Measurements from ENCODE around the genes NR5A1 and SCAI.

GRCh38 chr9:124356498-124357583 is 58.4 kb downstream of the PSMB7 start:
- PRO-cap: no peak
- RAMPAGE, long total RNA: no peak

DNA sequence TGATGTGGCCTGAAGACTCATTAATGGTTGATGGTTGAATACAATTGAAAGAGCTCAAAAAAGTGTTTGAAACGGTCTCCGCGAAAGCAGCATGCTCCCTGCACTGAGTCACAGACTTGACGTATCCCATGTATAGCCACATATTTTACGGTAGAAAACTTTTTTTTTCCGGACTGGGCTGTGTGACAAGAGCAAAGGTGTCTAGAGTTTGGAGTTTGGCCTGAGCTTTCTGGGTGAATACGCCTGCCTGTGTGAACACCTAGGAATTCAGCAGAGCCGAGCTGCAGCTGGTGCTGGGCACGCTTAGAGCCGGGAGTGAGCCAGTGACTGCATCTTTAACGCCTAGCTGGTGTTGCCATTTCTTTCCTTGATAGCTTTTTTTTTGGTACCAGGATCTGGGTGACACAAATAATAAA is 51.9 kb downstream of the PSMB7 start:
- PRO-cap: no peak
- RAMPAGE, long total RNA: no peak

- PRO-cap: no peak
- RAMPAGE, long total RNA: no peak
Measured at GRCh38 chr9:124392788-124393413, 22.3 kb downstream of the PSMB7 start.

DNA sequence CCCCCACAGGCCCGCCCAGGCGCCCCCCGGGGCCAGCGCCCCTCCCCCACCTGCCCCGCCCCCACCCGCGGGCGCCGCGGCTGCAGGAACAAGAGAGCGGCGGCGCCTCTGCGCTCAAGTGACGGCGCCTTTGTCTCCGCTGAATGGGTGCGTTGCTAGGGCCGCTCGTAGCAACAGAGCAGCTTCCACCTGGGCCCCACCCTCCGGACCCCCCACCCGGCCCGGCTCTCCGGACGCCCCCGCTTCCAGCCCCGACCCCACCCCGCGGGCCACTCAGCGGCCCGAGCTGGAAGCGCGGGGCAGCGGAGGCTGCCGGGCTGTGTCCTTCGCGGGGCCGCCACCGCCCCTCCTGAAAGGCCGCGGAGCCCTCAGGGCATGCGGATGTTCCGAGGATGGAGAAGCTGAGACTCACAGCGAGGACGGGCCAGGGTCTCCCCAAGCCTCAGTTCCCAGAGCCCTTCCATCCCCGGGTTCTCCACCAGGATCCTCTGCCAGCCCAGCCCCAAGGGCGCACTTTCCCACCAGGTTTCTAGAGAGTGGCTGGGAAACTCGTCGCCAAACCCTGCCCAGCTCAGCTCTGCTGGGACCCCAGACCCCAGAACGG is 27.6 kb downstream of the ADGRD2 start:
- PRO-cap: no peak
- RAMPAGE, long total RNA: no peak

DNA sequence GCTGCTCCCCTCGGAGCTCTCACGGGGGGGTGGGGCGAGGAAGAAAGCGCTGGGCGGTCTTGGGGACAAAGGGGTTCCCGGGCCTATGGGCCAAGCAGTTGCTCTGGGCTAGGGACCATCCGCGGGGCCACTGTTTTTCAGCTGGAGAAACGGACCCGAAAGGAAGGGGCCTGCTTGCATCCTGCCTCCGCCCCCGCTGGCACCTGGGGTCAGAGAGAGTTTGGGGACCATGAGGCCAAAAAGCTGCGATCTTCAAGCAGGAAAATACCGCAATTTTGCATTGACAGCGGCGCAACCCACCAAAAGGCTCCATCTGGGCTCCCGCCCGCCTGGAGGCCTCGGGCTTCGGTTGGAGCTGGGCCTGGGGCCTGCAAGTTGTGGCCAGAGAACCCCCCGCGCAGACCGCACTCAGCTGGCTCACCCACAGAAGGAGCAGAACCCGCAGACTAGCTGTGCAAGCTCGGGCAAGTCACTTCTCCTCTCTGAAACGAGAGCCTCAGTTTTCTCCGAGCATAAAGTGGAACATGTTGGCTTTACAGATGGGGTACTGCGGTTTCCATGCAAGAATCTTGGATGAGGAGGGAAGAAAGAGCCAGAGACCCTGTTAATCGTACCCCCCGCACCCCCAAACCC is 1.3 kb downstream of the NR5A1 start:
- PRO-cap: no peak
- RAMPAGE, long total RNA: no peak

DNA sequence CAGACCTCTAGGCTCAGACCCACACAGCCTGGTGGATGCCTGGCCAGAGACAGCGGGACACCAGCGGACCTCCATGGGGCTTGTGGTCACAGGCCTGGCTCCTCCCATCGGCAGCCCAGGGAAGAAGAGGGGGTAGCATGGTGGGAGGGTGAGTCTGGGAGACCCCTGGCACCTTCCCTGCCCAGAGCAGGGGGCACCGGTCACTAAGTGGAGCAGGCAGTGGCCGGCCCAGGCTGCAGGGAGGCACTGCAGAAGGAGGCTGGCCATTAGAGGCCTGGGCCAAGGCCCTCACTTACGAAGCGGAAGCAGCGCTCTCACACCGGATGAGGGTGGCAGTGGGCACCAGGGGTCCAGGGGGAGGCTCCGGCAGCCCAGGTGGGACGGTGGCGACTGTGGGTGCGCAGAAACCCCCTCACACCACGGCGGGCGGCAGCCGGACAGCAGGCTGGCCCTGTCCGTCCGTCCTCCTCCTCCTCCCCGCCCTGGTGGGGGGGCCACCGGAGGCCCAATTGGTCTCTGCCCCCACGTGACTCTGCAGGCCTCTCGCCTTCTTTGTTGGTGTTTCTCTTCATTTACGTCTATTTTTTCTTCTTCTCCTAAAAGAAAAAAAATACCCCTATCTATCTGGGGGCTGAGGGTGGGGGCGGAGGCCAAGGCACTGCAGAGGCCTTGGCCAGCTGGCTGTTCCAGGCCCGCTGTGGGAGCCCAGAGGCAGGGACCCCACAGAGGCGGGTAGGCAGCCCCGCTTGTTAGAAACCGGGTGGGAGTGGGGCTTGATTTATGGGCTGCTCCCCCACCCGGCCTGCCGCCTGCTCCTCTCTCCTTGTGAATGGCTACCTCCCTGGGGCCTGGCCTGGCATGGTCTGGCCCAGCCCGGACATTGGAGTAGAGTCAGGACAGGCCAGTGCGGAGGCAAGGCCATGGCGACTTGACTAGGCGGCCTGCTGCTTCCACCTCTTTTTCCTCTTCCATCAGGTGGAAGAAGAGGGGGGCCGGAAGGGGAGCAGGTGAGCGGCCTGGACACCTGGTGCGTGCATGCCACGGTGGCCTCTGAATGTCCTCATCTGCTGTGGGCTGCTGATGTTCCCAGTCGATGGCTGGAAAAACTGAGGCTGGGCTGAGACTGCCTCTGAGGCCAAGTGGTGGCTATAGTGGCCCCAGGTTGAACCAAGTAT is at the start of gene NR5A1:
NR5A1 (minus strand) TSS at position 447 of the 1,175 bp plus-strand sequence.
- PRO-cap: no peak
- RAMPAGE, long total RNA: no peak

GRCh38 chr9:124531886-124532433 is 24.8 kb upstream of the NR5A1 start:
- PRO-cap: no peak
- RAMPAGE, long total RNA: no peak

DNA sequence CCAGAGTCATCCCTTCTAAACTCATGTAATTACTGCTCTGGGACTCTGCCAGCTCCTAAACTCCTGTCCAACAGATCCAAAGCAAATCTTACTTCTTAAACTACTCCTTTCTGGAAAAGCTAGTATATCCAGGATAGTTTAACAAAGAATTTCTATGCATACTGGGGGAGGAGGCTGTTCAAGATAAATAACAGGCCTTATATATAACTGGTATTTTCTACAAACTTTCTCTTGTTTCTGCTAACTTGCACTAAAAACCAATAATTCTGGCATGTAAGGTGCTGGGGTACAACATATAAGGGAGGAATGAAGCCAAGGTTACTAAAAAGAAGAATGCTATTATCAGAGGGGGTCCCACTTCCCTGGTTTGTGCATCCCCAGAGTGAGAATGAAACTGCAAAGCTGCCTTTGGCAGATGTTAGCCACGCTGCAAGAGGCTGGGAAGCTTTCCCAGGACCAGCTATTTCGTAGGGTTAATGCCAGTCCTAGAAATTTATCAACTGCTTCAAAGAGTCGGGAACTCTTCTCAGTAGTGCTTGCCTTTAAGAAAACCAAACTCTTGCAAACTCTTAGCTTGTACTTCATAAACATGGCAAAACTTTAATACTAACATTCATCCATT is 87.3 kb upstream of the NR5A1 start:
- PRO-cap: no peak
- RAMPAGE, long total RNA: no peak

DNA sequence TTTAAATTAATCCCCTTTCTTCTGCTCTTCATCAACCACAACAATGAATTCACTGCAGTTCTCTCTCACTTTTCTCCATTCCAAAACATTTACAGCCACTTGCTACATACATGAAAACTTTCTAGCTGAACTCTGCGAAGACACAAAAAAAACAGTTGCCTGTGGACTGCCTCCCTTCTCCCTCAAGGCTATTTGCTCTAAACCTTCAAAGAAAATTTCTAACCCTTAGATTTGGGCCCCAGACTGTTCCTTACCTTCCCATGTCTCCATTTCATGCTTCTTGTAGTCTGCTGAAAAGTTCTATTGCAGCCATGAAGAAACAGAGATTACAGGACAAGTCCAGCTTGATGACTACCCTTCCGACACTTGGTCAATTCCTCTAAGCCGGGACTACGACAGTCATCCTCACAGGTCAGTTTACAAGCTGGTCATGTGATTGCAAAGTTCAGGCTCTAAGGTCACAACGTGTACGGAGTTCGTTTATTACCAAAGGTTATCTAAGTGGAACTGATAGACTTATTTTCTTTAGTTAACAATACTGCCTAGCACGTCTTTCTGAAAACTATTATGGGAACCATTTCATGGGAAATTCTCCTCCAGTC is 88.4 kb upstream of the NR5A1 start:
- PRO-cap: no peak
- RAMPAGE, long total RNA: no peak

DNA sequence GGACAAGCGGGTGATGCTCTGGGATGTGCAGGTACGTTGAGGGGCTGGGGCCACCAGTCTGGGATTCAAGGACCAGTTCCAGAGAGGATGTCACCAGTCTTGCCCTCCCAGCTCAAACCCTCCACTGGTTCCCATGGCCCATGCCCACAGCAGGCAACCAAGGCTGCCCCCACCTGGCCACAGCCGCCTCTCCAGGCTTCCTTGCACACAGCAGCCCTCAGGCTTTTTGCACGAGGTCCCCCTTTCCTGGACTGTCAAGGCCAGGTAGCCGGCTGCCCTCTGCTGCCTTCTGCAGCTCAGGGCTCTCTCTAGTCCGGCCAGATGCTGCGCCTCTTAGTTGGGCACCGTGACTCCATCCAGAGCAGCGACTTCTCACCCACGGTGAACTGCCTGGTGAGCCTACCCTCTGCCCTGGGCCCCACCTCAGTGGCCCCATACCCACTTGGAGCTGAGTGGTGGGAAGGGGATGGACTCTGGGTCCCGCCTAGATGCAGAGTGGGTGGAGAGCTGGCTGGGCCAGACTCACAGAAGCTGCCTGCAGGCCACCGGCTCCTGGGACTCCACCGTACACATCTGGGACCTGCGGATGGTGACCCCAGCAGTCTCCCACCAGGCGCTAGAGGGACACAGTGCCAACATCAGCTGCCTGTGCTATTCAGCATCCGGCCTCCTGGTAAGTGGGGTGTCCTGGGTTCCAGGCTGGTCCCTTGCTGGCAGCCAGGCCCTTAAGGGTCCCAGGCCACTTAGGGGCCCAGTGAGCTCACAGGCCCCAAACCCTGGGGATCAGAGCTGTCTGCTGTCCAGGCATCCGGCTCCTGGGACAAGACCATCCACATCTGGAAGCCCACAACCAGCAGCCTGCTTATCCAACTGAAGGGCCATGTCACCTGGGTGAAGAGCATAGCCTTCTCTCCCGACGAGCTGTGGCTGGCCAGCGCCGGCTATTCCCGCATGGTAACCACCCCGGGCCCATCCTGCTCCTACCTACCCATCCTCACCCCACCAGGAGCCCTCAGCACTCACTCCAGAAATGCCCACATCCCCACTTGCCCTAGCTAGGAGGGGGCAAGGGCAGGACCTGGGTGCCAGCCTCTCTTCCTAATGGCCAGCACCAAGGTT is 3.0 kb downstream of the WDR38 start:
- PRO-cap: no peak
- RAMPAGE, long total RNA: no peak

DNA sequence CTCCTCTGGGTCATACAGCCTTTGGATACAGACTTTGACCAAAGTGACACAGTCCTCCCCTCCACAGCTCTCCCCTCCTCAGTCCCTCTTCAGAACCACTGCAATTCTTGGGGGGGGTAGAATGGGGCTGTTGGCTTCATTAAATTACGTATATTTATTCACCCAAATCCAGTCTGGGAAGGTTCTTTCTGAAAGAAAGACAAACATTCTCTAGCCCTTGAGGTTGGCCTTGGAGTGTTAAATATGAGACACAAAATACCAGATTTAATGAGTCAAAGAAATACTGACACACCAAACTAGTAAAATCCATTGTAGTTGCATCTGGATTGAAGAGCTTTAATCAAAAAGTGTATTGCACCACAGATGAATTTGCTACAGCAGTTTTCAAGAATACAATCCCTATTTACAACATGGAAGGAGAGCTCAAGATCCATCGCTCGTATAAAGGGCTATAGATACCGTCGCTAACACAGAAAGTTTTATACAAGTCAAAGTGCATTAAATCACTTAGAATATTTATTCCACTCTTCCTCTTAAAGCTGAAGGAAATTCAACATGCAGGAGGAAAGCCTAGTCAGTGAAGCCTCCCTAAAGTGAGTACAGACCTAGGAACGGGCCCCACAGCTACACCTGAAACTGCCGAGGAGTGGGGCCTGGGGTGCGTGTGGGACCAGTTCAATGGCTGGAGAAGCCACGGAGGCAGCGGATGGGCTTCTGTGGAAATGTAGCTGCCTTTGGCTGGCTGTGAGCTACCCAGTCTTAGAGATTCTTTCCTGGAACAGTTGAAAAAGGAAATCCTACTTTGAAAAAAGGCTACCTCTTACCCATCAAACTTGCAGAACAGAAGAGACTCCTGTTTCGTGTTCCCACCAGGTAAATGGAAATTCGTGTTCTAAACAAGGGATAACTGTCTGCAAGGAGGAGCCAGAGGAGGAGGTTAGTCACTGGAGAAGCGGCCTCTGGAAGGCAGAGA is 16.4 kb downstream of the ARPC5L start:
- PRO-cap: no peak
- RAMPAGE, long total RNA: no peak

- PRO-cap: no peak
- RAMPAGE, long total RNA: no peak
Measured at GRCh38 chr9:124879025-124880056, 17.4 kb downstream of the ARPC5L start.

- PRO-cap: no peak
- RAMPAGE, long total RNA: no peak
Measured at GRCh38 chr9:124942160-124942740, 1.4 kb upstream of the GOLGA1 start.

- PRO-cap: no peak
- RAMPAGE, long total RNA: no peak
Measured at GRCh38 chr9:124950056-124950410, 9.2 kb upstream of the GOLGA1 start.

- PRO-cap: bidirectional peak, plus-strand start at chr9:125143687, minus-strand start at chr9:125143526
- RAMPAGE, long total RNA: start-site peak on the minus strand at chr9:125143504-125143533, 77 and 127 reads in 2 replicates
Measured at GRCh38 chr9:125143220-125144127, at the start of gene SCAI. SCAI (minus strand) TSS chr9:125143528.

DNA sequence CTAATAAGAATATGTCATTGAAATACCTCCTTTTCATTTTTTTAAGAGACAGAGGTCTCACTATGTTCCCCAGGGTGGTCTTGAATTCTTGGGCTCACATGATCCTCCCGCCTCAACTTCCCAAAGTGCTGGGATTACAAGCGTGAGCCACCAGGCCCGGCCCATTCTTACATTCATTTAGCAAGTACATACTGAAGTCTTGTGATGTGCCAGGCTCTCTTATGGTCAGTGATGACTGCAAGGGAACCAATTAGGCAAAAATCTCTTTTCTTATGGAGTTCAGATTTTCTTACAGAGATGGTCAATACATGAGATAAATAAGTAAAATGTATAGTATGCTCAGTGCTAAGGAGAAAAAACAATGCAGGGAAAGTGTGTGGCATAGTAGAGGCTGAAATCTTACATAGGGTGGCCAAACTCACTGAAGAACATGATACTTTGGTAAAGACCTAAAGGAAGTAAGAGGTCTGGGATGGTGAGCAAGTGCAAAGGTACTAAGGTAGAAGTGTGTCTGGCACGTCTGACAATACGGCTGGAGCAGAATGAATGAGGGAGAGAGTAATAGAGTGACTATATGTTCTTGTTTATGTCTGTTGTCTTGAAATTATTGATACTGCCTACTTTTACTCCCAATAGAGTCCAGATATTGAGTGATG is 27.0 kb downstream of the GAPVD1 start:
- PRO-cap: no peak
- RAMPAGE, long total RNA: no peak

- PRO-cap: no peak
- RAMPAGE, long total RNA: no peak
Measured at GRCh38 chr9:125608264-125608849, 98.7 kb downstream of the MAPKAP1 start.

DNA sequence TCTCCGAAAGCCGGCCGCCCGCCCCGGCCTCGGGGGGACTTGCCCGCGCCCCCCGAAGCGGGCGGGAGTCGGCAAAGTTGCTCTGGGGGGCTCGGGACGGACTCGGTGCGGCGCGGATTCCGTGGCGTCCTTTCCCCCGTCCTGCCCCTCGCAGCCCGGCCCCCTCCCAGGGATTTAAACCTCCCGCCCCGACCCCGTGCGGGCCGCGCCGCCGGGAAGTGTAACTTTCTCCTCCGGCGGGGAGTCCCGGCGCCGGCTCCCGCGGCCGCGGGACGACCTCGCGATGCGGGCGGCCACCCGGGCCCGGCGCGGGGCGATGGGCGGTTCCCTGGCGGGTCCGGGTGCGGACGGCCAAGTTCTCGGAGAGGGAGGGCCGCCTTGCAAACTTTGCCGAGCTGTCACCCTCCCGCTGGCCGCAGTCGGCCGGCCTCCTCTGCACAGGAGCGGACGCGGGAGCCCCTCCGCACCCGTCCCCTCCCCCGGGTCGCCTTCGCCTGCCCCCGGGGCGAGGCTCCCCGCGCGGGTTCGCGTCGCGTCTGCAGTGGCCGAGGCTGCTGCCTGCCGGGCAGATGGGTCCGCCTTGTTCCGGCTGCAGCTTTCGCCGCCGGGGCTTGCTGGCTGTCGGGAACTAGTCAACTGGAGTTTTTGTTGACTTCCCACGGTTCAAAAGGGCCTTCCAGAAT is 736 bp downstream of the PBX3 start:
- PRO-cap: no peak
- RAMPAGE, long total RNA: no peak

DNA sequence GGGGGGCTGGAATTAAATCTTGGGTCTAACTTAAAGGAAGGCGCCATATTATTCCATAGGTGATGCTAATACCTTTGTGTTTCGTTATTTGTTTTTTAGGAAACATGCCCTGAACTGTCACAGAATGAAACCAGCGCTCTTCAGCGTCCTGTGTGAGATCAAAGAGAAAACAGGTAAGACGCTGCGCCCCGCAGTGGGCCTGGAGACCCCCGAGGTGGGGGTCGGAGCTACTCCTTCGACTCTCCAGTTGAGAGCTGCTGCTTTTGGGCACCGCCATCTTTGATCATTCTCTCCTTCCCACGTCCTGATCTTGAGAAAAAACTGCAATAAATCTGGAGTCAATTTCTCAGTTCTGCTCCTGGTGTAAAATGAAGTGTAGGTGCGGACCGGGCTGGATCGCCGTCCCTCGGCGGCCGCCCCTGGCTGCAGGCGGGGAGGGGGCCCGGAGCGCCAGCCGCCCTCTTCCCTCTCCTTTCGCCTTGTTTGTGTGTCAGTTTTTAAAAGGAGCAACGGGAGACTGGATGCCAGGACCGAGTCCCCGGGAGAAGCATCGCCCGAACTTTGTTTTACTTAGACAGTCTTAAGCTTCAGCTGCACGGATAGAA is 1.4 kb downstream of the PBX3 start:
- PRO-cap: no peak
- RAMPAGE, long total RNA: no peak

- PRO-cap: no peak
- RAMPAGE, long total RNA: no peak
Measured at GRCh38 chr9:125888819-125889488, 141.8 kb downstream of the PBX3 start.

All from Karpas-422 (cell line).